Hair follicle dermal papilla cell (primary cell): ENCODE results near the genes DTWD2, DMXL1, FTMT and SNX24.

GRCh38 chr5:116525565-116526256 is 48.9 kb downstream of the SEMA6A start:
- CAGE, long polyA plus RNA, result no peak

DNA sequence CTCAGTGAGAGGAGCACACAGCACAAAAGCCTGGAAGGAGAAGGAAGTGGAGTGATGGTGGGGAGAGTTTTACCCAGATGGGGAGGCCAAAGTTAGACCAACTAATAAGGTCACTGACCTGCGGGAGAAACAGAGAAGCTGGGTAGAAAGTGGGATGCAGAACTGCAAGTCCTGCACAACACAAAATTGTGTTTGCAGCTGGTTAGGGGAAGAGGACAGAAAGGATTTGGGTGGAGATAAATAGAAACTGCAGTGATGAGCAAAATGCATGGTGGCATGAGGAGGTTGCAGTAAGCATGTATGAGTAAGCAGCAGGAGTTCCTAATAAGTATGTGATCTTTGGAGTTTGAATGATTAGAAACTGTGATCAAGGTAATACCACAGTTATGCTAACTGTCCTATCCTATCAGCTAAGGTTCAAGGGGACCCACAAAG is 39.5 kb downstream of the SEMA6A start:
- CAGE, long polyA plus RNA, result no peak

DNA sequence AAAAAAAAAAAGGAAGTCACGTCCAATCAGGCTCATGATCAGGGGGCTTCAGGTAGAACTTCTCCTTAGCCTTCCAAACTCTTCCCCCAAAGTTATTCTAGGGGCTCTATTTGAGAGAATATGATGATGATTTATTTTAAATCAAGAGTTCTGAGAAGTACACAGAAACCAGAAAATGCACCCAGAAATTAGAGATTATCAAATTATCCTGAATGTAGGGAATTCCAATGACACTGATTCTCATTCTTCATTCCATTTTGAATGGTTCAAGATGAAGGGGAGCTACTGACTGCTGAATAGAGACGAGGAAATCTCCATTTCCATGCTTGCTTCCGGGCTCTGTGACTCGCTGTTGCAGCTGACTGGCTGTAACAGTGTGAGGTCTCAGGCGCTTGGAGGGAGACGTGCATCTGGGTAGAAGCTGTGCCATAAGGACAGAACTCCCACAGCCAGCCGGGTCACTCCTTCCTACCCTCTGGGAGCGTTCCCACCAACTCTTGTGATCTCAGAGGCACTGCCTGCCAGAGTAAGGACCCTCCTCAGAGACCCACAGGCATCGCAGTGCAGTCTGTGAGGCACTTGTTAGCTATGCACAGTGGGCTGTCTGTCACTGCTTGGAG is 203.2 kb upstream of the SEMA6A start:
- CAGE, long polyA plus RNA, result no peak

GRCh38 chr5:116939181-116939446 is 364.5 kb upstream of the SEMA6A start:
- CAGE, long polyA plus RNA, result no peak

DNA sequence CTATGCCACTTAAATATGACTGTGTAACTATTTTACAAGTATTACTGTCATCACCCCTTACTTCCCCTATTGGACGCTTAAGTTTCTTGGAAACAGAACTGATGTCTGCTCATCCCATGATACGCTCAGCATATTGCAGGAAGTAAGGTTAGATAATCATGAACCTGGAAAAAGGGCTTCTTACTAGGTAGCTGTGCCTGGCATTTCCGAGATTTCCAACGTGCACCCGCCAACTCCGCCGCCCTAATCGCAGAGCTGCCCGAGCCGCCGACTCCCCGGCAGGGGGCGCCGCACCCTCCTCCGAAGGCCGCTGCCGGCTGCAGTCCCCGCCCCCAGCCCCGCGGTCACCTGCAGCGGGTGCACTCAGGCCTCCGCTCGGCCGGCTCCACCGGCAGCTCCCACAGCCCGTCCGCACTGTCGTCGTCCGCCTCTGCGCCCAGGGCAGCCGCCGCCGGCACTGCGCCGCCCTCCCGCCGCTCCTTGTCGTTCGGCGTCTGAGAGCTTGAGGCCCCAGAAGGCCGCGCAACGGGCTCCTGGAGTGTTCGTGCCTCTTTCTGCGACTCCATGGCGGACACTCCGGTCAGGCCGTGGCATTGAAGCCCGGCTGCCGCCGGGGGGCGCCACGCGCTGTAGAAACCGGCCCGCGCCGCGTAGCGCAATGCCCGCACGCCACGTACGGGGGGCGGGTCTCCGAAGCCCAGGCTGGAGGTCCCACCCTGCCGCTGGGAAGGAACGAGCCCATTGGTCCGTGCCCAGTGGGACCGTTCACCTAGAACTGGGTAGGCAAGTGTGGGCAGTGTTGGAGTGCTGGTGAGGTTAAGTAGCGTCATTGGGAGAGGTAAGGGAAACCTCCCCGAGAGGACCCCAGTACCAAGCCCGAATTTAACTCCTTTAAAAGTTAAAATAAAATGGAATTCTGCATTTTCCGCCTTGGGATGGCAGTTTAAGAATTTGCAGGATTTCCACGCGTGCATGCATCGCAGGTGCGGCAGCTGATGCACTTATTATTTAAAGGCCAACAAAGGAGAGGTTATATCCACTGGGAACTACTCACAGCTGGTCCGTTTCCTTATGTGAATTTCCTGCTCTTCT is at the start of gene DTWD2:
Gene DTWD2 (minus strand): TSS at position 602 of the 1,092 bp plus-strand sequence.
- CAGE, long polyA plus RNA, result no peak

GRCh38 chr5:119070985-119071538 is at the start of gene DMXL1:
Gene DMXL1 (plus strand): TSS chr5:119071087.
- CAGE, long polyA plus RNA, result no peak

GRCh38 chr5:119274755-119275052 is 81.1 kb upstream of the TNFAIP8 start:
- CAGE, long polyA plus RNA, result no peak

- CAGE, long polyA plus RNA, result no peak
Observed at GRCh38 chr5:119287294-119288444, 68.2 kb upstream of the TNFAIP8 start.

DNA sequence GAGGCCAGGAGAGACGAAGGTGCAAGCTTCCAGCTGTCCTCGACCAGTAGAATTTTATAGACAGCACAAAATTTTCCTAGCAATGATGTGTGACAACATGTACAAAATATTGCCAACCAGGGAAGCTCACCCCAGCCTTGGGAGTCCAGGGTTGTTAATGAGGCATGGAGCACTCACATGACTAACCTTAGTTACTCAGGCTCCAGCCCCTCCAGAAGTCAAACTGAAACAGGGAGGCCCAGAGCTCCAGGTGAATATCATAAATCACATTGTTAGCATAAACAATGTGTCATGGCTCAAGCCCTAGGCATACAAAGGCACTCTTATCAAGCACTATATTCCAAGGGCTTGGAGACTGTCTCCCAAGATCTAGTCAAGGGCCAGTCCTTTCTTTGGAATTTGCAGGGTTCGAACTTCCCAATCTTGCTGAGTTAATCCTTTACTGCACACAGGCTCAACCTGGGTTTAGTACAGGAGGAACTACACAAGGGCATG is 44.4 kb downstream of the TNFAIP8 start:
- CAGE, long polyA plus RNA, result no peak

- CAGE, long polyA plus RNA, result no peak
Observed at GRCh38 chr5:119518042-119518853, 66.0 kb downstream of the HSD17B4 start.

GRCh38 chr5:121851578-121852089 is at the start of gene FTMT:
Gene FTMT (plus strand): TSS chr5:121851882.
- CAGE, long polyA plus RNA, result no peak

GRCh38 chr5:122064954-122065814 is 12.9 kb downstream of the LOX start:
- CAGE, long polyA plus RNA, result no peak

- CAGE, long polyA plus RNA, result no peak
Observed at GRCh38 chr5:122187418-122187703, 27.4 kb downstream of the ENSG00000250803 start.

- CAGE, long polyA plus RNA, result no peak
Observed at GRCh38 chr5:122845184-122846206, at the start of gene SNX24. Gene SNX24 (plus strand): TSS chr5:122845613.

DNA sequence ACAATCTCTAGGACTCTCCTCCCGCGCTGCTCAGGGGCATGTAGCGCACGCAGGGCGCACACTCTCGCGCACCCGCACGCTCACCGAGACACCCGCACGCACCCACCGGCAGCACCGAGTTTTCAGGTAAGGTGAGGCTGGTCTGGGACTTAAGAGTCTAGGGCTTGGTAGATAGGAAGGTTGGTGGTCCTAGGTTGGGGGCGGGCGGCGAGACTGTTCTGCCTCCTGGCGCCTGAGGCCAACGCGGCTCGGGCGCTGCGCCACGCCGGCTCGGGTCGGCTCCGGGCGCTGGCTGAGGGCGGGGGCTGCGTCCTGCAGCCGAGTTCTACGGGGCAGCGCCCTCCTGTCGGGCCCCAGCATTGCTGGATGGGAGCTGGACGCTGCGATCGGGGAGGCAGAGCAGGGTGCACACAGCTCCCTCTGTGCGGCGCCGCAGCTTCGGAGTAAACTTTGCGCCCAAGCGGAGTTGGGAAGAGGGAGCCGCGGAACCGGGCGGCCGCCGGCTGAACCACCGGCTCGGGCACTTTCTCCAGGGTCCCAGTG is 424 bp downstream of the PRDM6 start:
- CAGE, long polyA plus RNA, result no peak

DNA sequence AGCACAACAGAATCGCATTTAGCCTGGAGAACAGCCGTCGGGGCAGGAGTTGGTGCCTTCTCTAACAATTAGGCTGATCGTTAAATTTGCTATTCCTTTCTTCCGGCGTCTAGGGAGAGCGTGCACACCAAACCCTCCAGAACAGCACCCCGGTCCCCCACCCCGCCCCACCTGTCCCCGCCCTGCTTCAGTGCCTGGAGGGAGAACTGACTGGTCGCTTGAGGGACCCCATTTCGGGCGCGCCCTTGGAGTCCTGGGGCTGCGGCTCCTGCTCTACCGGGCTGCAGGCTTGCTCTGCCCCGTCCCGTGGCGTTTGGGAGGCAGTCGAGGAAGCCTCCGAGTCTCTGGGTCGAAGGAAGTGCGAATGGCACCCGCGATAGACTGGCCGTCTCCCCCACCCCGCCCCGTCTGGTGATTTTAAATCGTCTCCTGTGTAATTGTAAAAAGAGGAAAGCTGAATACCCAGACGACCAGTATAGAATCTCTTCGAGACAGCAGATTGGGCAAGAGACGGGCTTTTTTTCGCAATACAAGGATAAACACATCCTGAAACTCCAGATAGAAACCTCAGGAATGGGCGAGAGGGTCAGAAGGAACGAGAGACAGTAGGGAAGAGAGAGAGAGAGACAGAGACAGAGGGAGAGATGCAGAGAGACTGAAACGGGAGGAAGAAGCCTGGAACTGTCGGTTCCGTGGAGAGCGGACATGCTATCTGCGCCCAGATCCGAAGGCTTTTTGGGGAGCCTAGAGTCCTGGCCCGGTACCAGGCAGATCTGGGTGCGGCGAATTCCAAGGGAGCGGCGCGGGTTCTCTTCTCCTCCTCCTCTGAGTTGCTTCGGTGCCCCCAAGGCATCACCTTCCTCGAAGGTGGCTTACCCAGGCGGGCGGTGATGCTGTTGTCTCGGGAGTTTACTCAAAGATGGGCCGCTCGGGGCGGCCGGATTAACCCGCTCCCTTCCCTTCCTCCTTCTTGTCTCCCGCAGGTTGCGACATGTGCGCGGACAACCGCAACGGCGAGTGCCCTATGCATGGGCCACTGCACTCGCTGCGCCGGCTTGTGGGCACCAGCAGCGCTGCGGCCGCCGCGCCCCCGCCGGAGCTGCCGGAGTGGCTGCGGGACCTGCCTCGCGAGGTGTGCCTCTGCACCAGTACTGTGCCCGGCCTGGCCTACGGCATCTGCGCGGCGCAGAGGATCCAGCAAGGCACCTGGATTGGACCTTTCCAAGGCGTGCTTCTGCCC is 10.1 kb downstream of the PRDM6 start:
- CAGE, long polyA plus RNA, result no peak

GRCh38 chr5:123206848-123207562 is 118.0 kb downstream of the PRDM6 start:
- CAGE, long polyA plus RNA, result no peak

GRCh38 chr5:123549440-123550666 is 37.9 kb downstream of the CSNK1G3 start:
- CAGE, long polyA plus RNA, result no peak

- CAGE, long polyA plus RNA, result no peak
Observed at GRCh38 chr5:123875461-123875797, 363.5 kb downstream of the CSNK1G3 start.

DNA sequence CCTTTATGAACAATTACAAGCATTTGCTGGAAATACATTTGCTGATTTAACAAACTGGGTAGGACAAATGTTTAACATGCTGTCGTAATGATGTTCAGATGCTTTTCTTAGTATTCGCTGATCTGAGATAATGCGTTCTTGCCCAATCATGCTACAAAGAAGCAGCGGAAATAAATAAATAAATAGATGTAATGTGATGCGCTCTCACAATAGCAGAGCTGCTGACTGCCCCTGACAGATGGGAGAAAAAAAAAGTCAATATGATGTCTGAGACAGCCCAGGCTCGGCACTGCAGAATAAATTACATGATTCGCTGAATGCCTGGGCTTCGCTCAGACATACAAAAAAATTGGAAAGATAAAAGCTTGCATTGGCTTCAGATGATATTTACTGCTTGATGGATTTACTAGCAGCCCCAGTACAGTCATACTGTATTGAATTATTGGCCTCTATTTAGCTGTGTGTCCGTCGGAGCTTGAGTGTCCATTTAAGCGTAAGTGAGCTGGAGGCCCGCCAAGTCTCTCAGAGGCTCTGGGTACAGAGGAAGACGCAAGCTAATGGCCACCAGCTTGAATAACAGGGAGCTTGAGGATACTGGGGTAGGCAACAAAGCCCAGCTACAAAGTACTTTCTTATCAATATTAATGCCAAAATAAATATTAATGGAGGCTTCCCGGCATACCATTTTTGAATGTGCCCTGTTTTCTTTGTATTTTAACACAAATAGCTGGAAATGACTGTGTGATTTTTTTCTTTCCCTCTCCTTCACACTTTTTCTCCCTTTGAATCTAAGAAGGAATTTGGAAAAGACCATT is 615.8 kb downstream of the CSNK1G3 start:
- CAGE, long polyA plus RNA, result no peak